ENCODE measurements around a stretch of chr17.

DNA sequence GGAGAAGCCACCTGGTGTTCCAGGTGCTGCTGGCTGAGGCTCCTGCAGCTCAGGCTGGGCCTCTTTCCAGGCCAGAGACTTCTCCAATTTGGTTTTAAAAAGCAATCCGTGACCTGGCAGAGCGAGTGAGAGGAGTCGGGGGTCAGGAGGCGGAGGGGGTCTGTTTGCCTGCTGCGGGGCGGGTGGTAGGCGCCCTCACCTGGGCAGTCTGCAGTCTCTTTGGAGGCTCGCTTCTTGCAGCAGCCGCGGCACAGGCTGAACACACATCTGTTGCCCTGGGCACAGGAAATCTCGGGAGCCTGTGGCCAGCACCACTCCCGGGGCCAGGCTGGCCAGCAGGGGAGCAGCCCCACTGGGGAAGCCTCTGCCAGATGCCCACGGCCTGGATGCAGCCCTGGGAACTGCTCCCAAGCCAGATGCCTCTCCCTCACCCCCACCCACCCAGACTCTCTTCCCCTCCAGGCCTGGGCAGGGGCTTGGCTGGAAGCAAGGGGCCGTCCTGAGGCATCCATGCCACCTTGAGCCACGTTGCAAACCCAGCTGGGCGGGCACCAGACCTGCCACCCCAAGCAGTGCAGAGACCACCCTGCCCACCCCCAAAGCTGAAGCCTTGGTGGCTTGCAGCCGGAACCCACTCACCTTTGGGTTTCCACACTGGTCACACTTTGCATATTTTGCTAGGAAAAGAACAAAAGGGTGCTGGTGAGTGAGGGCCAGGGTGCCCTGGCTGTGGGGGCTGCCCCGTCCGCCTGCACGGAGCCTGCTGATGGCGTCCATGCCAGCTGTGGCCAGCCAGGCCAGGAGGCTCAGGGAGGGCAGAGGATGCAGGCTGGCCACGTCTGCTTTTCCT, 6.7 kb downstream of the GPS1 start:
- PRO-cap: no peak

- PRO-cap: no peak
These were observed 6.9 kb downstream of the FASN start for GRCh38 chr17:82090786-82091948.

DNA sequence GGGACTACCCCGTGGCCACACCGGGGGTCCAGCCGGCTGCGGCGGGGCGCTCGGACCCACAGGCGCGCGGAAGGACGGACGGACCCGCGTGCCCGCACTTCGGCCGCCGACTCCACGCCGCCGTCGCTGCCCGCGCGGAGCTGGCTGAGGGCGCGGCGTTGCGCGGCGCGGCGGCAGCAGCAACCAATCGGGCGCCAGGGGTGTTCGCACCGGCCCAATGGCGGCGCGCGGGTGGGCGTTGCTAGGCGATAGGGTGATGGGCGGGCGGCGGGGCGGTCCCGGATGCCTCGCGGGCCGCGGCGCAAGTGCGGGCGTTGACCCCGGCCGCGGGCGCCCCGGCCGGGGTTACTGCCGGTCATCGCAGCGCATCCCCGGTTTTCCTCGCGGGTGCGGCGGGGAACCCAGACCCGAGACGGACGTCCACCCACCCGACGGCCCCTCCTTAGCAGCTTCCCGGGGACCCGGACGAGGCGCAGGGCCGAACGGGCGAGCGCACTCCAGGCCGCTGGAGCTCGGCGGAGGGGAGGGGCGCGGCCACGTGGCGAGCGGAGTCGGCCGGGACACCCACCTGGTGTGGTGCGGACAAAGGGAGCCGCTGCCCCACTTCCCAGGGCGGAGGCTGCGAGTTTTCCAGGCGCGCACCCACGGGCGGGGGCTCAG, 725 bp upstream of the FASN start:
- PRO-cap: bidirectional peak, plus-strand start at position 283 of the sequence, minus-strand start at position 128 of the sequence; unidirectional peak, plus-strand start at position 548 of the sequence

DNA sequence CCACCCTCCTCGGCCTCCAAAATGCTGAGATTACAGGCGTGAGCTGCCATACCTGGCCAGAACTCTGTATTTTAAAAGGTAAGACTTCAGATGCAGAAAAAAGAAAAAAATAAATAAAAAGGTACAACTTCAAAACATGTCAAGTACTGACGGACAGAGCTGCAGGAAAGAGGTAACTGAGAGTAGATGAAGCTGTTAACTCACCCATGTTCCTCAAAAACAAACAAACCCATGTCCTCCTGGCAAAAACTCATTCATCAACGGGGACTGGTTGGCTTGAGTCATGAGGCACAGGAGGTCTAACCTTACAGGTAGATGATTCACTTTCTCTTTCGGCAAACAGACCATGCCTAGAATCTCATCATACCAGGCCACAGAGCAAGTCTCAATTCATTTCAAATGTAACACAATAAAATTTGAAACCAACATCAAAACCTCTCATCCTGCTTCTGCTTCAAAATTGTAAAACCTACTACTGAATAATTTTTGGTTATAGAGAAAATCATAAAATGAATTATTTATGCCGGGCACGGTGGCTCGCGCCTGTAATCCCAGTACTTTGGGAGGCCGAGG, 12.3 kb upstream of the FASN start:
- PRO-cap: no peak

- PRO-cap: no peak
These were observed 55.9 kb upstream of the FASN start for GRCh38 chr17:82153942-82154305.

GRCh38 chr17:82159956-82160294, 52.7 kb downstream of the CCDC57 start:
- PRO-cap: no peak

DNA sequence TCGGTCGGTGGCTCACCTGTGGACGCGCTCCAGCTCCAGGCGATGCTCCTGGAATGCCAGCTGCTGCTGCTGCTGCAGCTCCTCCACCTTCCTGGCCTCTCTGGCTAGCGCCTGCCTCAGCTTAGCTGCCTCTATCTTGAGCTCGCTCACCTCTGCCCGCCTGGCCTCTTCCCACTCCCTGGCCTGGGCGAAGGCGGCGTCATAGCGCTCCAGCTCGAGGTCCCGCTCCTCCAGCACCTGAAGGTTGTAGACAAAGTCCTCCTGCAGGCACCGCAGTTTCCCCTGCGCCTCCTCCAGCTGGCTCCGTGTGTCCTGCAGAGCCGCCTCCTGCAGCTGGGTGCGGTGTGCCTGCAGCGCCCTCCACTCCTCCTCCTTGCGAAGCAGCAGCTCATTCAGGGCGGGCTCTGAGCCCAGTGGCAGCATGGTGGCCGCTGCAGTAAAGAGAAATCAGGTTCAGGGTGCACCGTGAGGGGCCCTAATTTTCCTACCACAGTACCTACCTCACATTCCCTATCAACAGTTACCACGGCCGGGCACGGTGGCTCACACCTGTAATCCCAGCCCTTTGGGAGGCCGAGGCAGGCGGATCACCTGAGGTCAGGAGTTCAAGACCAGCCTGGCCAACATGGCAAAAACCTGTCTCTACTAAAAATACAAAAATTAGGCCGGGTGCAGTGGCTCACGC, 11.0 kb downstream of the CCDC57 start:
- PRO-cap: no peak

- PRO-cap: no peak
These were observed 13.3 kb downstream of the SLC16A3 start for GRCh38 chr17:82242042-82242702.

DNA sequence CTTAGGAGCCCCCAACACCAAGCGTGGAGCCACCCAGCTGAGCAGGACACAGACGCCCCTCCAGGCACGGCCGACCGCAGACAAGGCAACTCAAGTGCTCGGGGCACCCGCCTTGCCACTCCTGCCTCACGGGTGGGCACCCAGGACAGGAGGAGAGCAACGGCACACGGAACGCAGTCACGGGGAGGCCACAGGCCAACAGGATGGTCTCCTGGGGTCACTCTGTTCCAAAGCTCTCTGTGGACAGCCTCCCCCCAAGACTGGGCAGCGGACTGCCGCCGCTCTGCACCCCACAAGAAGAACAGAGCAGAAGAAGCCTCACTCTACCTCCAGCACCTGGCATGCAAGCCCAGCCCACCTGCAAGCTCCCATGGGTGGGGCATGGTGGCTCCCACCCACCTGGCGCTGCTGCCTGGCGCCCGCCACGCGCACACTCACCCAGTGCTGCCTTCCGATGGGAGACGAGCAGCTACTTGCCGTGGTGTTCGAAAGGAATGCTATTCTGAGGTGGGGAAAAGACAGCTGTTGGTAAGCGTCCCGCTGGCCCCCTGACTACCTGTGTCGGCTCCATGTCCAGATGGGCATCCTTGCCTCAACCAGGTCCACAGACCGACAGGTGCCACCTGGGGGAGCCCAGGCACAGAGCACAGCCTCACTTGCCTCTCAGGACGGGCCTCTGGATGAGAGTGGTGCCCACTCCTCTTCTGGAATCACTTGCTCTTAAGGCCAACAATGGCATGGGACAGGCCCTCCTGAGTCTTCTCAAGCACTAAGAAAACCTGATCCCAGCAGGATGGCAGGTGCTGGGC, 16.9 kb downstream of the SLC16A3 start:
- PRO-cap: no peak

DNA sequence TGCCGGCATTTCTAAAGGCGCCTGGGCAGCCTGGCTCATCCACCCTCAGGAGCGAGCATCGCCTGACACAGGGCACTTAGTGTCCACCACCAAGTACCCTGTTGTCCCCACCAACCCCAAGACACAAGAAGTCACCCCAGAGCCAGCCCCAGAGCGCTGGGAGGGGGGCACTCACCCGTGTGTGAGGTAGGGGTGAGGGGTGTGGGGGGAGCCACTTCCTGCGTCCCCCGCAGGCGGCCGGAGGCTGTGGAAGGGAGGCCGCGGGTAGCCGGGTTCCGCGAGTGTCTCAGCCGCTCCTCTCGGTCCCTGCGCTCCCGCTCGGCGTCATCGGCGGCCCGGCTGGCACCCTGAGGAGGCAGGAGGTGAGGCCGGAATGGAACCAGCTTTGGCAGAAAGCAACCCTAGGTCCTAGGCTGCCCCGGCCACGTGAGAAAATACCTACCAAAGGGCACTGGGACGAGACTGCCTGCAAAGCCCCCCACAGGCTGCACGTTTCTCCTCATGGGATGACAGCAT, 20.5 kb downstream of the SLC16A3 start:
- PRO-cap: no peak

DNA sequence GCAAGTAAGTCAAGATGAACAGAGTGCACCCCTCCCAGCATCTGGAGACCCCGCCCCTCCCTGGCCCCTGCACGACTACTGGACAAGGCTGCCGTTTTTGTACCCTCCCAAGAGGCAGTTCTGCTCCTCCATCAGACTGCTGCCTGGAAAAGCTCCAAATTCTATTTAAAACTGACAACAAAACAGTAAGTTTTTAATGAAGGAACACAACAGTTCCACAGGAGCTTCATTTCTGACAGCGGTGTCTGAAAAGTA, 21.7 kb downstream of the SLC16A3 start:
- PRO-cap: no peak

- PRO-cap: no peak
These were observed 20.1 kb downstream of the CSNK1D start for GRCh38 chr17:82253324-82253831.

GRCh38 chr17:82299390-82300017, 17.9 kb downstream of the CD7 start:
- PRO-cap: no peak

GRCh38 chr17:82314899-82315559, 2.4 kb downstream of the CD7 start:
- PRO-cap: no peak

DNA sequence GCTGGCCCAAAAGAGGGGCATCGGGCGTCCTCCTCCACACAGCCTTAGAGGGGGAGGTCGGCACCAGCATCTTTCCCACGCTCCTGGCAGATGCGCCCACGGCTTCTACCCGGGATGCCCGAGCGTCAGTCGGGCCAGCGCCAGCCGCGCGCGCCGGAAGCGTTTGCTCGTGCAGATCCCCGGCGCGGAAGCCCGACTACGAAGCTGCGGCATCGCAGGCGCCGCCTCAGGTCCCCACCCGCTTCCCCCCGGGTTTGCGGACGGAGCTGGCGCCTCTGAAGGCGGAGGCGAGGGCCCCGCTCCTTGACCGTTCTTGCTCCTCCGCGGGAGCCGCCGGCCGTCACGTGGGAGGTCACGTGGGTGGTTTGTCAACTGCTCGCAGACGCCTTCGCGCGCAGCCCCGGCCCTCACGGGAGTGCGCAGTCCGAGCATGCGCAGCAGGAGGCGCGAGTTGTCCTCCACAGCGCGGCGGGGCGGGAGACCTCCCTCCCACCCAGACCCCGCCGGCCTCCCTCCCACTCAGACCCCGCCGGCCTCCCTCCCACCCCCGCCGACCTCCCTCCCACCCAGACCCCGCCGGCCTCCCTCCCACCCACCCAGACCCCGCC, 22.5 kb upstream of the FOXK2 start:
- PRO-cap: bidirectional peak, plus-strand start at position 440 of the sequence, minus-strand start at position 344 of the sequence

DNA sequence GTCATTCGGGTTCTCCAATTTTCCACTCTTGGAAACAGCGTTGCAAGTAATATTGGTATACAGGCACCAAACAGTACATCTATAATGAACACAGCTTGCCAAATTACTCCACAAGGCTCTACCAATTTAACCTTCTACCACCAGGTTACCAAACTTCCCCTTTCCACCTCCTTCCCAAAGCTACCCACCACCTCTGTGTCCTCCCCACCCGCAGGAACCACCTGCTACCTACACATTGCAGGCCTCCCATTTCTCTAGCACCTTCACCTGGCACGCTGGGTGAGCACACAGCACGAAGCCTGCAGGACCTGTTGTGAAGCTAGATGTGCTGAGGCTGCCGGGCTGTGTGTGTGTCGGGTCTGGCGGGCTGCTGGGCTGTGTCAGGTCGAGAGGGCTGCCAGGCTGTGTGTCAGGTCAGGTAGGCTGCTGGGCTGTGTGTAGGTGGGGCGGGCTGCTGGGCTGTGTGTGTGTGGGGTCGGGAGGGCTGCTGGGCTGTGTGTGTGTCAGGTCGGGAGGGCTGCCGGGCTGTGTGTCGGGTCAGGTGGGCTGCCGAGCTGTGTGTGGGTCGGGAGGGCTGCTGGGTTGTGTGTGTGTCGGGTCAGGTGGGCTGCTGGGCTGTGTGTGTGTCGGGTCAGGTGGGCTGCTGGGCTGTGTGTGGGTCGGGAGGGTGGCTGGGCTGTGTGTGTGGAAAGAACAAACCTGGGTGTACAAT, 8.8 kb downstream of the WDR45B start:
- PRO-cap: no peak

GRCh38 chr17:82654746-82656076, 7.0 kb upstream of the WDR45B start:
- PRO-cap: bidirectional peak, plus-strand start at chr17:82655254, minus-strand start at chr17:82655102

- PRO-cap: no peak
These were observed 20.3 kb upstream of the WDR45B start for GRCh38 chr17:82668410-82669112.

DNA sequence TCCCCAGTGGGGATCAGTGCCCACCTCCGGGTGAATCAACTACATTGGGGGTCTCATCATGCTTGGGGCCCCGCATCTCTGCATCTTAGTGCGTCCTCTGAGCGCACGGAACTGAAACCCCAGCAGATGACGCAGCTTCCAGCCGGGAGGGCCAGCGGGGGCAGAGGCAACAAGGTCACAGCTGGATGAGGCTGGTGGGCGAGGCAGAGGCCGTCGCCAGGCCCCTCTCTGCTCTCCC, 4.4 kb upstream of the RAB40B start:
- PRO-cap: no peak

GRCh38 chr17:82735841-82736187, 399 bp downstream of the FN3K start:
- PRO-cap: no peak